Endometrial microvascular endothelial cells (primary cell): ENCODE measurements around a stretch of chr14.

GRCh38 chr14:68143128-68144115 is 323.8 kb downstream of the RAD51B start:
- RAMPAGE, long total RNA: no peak

GRCh38 chr14:68248778-68249491 is 429.4 kb downstream of the RAD51B start:
- RAMPAGE, long total RNA: no peak

GRCh38 chr14:68308875-68309492 is 483.9 kb downstream of the ZFP36L1 start:
- RAMPAGE, long total RNA: no peak

GRCh38 chr14:68379630-68380141 is 413.2 kb downstream of the ZFP36L1 start:
- RAMPAGE, long total RNA: no peak

- RAMPAGE, long total RNA: no peak
Measured at GRCh38 chr14:68391540-68391954, 401.3 kb downstream of the ZFP36L1 start.

- RAMPAGE, long total RNA: no peak
Measured at GRCh38 chr14:68392291-68393116, 400.4 kb downstream of the ZFP36L1 start.

DNA sequence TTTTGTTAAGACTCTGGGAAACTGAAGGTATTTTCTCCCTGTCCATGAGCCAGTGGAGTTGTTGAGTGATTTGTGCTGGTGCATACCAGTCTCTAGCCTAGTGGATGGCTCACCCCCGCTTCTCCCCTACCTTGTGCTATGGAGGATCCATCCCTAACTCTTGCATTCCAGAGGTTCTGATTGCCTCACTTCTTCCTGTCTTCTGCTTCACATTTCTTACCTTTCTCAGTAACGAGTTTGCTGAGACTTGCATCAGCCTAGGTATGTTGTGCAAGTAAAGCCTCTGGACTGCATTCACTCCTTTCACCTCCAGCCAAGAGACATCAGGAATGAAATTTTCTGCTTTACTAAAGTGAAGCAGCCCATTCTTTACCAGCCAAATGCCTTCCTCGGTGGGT is 391.5 kb downstream of the ZFP36L1 start:
- RAMPAGE, long total RNA: no peak

- RAMPAGE, long total RNA: no peak
Measured at GRCh38 chr14:68449359-68449963, 343.4 kb downstream of the ZFP36L1 start.

- RAMPAGE, long total RNA: no peak
Measured at GRCh38 chr14:68451832-68452522, 340.9 kb downstream of the ZFP36L1 start.

- RAMPAGE, long total RNA: no peak
Measured at GRCh38 chr14:68584072-68584426, 208.8 kb downstream of the ZFP36L1 start.

DNA sequence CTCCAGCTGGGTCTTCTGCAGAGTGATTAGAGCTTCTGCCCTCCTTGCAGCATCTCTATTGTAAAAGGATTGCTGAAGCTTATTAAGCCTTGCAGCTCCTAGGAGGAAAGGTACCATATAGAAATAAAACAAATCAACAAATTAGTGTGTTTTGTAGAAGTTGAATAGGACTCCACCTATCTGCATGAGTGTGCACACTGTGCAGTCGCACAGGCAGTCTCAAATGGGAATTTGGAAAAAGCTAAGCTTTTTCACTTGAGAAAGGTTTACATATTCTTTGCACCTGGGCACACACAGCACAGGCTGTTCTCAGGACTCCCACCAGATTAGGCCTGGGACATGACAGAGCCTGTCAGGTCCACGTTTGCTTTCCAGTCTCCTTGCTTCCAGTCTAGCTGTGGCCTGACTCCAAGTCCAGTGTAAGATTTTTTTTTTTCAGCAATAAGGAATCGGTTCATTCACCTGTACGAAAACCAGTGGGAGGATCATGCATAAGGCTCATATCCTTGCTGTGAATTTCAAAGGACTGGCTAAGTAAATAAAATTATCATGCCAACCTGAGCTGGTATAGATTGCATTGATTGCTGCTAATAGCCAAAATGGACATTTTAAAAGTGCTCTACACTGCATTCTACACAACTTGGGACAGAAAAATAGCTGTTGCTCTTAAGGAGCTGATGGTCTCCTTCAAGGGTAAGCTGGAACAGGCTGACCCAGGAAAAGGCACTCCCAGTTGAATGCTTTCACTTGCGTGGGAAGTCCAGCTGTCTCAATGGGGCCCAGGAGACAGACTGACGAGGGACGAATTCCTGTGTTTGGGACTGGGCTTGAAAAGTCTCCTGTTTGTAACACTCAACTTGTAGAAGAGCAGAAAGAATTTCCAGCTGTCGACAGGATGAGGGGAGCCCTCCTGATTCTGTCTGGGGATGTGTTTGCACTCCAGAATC is 181.1 kb downstream of the ZFP36L1 start:
- RAMPAGE, long total RNA: no peak

GRCh38 chr14:68630454-68631168 is 162.3 kb downstream of the ZFP36L1 start:
- RAMPAGE, long total RNA: no peak

DNA sequence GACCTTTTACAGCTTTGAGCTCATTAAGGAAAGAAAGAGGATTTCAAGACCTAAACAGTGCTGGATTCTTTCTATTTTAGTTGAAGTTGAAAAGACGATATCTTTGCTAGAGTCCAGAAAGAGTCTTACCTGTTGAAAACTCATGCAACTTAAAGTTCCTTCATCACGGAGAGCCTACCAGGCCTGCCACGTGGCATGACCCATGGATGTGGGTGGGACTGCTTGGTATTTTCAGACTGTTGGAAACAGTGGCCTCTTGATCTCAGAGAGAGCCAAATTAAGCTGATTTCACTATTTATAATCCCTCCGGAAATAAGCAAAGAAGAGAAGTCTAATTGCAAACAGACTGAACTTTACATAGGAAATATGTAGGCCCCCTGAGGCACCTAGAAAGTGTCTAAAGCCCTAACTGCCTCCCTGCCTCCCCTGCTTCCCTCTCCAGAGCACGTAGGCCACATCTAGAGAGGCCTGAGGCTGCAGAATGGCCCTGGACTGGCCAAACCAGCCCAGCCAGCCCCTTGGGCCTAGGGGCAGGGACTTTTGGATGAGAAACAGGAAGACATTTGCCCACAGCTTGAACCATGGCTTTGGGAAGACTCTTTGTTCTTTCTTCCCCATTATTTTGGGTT is 123.8 kb downstream of the ZFP36L1 start:
- RAMPAGE, long total RNA: no peak

- RAMPAGE, long total RNA: no peak
Measured at GRCh38 chr14:68693138-68693979, 99.5 kb downstream of the ZFP36L1 start.

DNA sequence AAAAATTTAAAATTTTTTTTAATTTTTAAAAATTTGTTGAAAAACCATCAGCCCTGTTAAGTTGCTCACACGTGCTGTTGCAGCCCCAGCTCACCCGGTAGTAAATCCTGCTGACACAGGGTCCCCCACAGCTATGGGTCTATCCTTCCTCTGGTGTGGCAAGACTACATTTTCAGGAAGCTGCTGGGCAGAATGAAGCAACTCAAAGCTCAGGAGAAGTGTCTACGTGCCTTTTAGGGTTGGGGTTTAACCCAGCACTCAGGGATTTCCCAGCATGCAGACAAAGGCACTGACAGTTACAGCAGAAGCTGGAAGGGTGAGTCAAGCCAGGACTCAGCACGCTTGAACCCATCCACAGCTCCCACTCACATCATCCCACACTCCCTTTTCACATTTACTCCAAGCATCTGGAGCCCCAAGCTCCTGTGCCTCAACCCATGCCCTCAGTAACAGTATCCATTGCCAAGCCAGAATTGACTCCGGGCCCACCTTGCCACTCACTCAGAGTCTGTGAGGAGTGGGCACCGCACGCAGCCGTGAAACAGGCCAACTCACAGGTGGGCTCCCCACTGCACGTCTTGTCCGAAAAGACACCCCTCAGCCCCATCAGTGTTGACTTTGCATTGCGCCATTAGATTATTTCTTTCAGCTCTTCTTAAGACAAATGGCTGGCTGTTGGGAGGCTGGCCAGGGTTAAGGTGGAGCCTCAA is 59.7 kb downstream of the ZFP36L1 start:
- RAMPAGE, long total RNA: no peak

DNA sequence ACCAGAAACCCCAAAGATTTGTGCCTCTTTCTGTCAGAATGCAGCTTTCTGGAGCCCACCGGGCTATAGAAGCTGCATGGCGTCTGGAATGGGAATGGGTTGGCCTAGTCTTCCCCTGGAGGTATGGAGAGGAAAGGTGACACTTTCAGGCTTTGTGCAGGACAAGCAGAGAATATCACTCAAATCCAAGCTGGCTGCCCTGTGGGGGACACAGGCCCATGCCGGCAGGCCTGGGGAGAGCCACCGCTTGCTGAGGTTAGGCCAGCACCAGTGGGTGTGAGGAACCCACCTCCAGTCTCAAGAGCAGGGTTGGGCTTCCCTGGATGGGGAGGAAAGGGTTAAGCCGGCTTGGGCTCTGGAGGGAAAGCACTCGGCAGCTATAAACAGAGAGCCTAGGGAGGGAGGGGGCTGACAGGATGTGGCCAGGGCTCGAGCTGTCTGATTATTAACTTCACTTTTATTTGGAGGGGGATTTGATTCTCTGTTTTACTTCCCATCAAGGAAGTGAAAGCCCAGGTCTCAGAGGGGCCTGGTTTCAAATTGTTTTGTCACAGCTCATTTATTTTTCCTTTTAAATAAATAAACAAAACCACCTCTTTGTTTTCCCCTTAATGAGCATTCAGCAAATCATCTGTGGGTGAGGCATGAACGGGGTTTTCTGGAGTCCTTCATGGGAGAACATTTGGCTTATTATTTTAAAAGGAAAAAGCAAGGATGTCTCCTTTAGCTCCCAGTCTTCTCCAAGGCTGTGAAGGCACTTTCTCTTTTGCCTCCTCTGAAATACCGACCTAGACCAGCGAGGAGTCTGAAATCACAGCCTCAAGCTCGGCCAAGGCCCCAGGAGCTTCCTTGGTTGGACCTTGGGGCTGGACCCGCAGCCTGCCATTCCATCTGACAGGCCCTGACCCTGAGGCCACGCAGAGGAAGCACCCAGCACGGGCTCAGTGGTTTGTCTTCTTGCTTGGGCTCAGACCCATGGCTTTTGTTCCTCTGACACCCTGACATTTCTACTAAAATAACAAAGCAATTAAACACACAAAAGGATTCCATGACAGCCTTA is 21.8 kb upstream of the ZFP36L1 start:
- RAMPAGE, long total RNA: no peak

DNA sequence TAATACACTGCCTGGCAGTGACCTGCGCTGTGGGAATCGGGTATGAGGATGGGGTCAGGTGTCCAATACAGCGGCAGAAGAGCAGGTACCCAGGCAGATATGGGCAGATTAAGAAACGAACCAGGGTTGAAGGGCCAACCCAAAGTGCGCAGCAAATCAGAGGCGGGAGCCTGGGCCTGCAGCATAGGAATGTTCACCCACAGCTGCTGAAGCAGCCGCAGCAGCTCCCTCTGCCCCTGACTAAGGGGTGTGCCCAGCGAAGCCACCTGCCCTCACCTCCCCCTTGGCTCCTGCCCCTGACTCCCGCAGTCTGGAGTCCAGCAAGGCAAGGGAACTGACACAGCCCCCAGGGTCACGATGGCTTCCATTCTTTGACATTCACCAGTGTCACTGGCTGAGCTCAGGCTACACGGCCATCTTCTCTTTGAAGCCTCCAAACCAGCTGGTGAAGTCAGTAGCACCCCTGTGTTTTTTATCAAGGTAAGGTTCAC is 27.2 kb upstream of the ZFP36L1 start:
- RAMPAGE, long total RNA: no peak

- RAMPAGE, long total RNA: no peak
Measured at GRCh38 chr14:68882328-68882782, 89.5 kb upstream of the ZFP36L1 start.

- RAMPAGE, long total RNA: no peak
Measured at GRCh38 chr14:68890032-68890441, 89.1 kb downstream of the ACTN1 start.

GRCh38 chr14:68939838-68940455 is 39.2 kb downstream of the ACTN1 start:
- RAMPAGE, long total RNA: no peak